ENCODE data around the genes GRIP1 and PTPRR.

GRCh38 chr12:66392303-66392874, 90.1 kb downstream of the HELB start:
- RRBS, result no CpG with 5 or more reads among the region's 6 CpGs

DNA sequence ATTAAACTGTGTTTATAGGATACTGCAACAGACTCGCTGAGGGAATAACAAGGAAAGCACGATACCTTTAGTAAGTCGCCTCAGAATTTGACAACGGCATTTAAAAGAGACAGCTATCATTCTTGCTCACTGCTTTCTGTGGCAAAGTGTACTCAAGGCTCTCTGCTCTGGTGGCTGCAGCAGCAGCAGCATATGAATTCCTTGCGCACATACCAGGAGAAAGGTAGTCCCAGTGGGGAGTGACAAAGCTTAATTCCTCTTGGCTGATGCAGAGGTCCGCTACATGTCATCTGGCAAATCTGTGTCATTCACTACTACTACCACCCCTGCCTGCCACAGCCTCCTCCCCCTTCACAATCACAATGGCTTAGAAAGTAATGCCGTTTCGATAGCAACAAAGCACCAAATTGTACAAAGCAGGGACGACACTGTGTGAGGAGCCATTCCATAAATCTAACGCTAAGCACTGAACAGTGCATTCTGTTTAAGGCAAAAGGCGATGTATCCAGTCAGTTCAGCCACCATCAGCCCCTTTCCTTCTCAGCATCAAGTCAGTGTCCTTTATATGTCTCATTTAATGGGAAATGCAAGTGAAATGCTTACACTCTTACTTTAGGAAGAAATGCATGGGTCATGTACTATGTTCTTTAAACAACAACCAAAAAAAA, at the start of gene GRIP1:
TSS of gene GRIP1 (minus strand) at position 292 of the 668 bp plus-strand sequence.
- RRBS, result no CpG with 5 or more reads among the region's 11 CpGs

DNA sequence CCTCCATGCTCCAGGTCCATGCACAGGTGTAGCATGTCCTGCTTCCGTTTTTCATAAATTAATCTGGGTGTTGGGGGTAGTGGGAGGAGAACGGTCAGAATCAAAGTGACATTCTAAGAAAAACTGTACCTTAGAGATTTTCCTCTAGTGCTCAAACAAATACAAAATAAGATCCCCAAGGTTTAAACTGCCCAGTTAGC, 10.5 kb downstream of the DYRK2 start:
- RRBS, result no CpG with 5 or more reads among the region's 2 CpGs

- RRBS, result no CpG with 5 or more reads among the region's 3 CpGs
Observed at GRCh38 chr12:68666425-68667266, 20.1 kb upstream of the NUP107 start.

GRCh38 chr12:68787133-68787849, 20.7 kb upstream of the MDM2 start:
- RRBS, result no CpG with 5 or more reads among the region's 7 CpGs

- RRBS, result no CpG with 5 or more reads among the region's 6 CpGs
Observed at GRCh38 chr12:68805616-68806093, 2.3 kb upstream of the MDM2 start.

GRCh38 chr12:68814259-68815436, 6.7 kb downstream of the MDM2 start:
- RRBS, result no CpG with 5 or more reads among the region's 4 CpGs

- RRBS, result no CpG with 5 or more reads among the region's 3 CpGs
Observed at GRCh38 chr12:68816723-68817203, 8.8 kb downstream of the MDM2 start.

DNA sequence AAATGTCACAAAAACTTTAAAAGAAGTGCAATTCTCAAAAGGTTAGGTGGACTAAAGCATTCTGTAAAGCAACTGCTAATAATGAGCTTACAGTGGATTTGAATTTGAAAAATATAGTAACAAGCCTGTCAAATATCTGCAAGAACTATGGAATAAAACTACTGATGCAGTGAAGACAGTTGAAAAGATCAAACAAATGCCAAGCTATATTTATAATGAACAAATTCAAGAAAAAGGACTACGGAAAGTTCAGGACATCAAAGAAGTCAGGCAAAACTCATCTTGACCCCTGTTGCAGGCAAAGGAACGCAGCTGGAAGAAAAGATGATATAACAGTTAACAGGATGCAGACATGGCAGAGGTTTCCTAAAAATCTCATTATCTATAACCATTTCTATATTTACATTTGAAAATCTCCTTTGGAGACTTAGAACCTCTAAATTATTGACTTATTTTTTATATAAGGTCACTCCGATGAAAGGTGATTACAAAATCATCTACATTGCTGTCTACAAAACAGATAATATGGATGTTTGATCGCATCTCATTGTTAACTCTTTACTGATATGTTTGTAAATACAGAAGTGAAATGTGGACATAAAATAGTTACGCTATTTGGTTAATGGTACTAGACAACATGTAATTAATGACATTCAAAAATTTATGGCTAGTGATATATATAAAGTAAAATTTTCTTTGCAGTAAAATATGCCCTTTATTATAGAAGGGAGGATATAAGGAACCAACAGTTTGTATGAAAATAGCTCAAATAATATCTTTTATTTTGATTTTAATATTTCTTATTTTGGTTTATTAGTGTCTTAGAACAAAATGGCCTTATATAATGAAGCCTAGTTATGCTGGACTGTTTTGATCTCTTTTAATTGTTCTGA, 34.3 kb downstream of the MDM2 start:
- RRBS, result no CpG with 5 or more reads among the region's 5 CpGs

- RRBS, result no CpG with 5 or more reads among the region's 12 CpGs
Observed at GRCh38 chr12:68845141-68845994, 37.4 kb downstream of the MDM2 start.

- RRBS, result no CpG with 5 or more reads among the region's 22 CpGs
Observed at GRCh38 chr12:69283674-69284556, 44.5 kb downstream of the CPSF6 start.

DNA sequence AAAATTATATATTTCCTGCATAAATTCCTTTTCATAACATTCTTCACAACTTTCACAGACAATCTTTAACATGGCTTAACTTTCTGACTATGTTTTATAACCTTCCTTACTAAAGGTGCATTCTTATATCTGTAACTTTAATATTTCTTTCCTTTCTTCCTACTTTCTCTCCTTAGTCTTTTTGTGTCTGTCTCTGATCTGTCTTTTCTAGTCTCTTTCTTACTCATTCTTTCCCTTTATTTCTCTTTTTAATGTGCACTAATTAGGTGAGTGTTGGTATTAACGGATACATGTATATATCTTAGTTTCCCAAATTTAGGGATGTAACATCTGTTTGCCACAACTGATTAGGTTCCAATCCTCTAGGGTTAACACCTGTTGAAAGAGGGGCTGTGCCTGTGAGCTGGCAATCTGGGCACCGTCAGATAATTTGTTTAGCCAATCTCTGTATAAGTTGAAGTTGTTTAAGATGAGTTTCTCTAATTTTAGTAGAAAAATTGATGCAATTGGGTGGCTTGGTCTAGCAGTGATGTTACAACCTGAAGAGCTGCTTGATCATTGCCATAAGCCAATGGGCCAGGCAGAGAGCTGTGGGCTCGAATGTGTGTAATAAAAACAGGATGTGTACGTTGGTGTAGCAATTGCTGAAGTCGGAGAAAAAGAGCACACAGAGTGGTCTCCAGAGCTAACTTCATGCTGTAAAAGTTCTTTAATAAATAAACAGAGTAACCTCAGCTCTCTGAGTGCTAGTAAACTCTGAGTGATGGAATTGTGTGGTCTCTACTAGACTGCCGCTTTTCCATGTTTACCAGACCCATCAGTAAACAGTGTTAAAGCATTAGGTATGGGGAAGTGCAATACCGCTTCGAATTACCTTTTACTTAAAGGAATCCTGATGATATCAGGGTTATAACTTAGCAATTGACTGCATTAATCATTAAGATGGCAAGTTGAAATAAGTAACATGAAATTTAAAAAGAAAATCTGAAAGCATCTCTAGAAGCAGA, 18.4 kb upstream of the LYZ start:
- RRBS, result no CpG with 5 or more reads among the region's 8 CpGs

GRCh38 chr12:69420622-69420999, 49.6 kb upstream of the FRS2 start:
- RRBS, result no CpG with 5 or more reads among the region's 2 CpGs

DNA sequence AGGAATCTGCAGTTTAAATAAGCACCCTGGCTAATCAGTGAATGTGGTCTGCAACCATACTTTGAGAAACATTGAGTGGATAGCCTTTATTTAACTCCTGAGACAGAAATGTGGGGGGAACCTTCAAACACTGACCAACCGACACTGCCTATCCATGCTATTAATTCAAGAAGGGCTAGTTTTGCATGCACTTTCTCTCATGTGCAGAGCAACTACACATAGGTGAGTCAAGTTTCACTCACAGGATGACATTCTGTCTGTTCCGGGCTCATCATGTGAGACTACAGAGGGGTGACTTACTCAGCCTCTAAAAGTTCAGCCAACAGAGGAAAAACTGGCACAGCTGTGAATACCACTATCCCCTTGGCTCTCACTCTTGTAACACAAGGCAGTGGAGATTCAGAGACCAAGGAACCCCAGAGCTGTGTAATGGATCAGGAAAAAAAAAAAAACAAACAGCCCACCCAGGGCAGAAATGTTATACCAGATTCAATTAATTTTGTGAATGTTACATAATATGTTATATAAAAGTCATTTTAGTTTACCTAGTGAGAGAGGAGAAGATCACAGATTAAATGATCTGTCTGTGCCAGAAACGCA, 13.3 kb downstream of the BEST3 start:
- RRBS, result no CpG with 5 or more reads among the region's 3 CpGs

- RRBS, result no CpG with 5 or more reads among the region's 2 CpGs
Observed at GRCh38 chr12:70357852-70358509, 8.1 kb upstream of the KCNMB4 start.

- RRBS, result no CpG with 5 or more reads among the region's 7 CpGs
Observed at GRCh38 chr12:70557385-70558506, 79.5 kb downstream of the PTPRB start.

DNA sequence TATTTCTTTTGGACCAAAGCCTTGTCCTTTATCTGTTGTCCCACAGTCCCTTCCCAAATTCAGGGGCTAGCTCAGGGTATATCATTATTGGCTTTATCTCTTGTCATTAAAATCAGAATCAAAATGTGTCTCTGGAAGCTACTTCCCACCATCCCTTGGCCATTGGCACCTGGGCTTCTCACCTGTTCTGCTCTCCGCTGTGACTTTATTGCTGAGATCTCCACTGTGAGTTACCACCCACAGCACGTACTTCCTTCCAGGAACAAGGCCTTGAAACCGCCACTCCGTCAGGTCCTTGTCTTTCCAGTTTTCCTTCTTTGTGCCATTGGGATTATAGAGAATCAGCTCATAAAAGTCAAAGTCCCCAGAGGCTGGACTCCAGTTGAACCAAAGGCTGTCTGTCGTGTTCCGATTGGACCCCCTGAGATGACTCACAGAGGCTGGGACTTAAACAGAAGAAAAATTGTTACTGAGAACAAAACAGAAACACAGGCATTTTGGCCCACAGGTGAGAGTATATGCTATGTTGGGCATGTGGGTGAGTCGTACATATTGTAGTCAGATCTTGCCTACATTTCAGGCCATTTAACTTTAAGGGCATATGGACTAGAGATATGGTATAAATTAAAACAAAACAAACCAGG, 76.6 kb downstream of the PTPRB start:
- RRBS, result no CpG with 5 or more reads among the region's 7 CpGs

- RRBS, result no CpG with 5 or more reads among the region's 8 CpGs
Observed at GRCh38 chr12:70635609-70636259, 1.5 kb downstream of the PTPRB start.

DNA sequence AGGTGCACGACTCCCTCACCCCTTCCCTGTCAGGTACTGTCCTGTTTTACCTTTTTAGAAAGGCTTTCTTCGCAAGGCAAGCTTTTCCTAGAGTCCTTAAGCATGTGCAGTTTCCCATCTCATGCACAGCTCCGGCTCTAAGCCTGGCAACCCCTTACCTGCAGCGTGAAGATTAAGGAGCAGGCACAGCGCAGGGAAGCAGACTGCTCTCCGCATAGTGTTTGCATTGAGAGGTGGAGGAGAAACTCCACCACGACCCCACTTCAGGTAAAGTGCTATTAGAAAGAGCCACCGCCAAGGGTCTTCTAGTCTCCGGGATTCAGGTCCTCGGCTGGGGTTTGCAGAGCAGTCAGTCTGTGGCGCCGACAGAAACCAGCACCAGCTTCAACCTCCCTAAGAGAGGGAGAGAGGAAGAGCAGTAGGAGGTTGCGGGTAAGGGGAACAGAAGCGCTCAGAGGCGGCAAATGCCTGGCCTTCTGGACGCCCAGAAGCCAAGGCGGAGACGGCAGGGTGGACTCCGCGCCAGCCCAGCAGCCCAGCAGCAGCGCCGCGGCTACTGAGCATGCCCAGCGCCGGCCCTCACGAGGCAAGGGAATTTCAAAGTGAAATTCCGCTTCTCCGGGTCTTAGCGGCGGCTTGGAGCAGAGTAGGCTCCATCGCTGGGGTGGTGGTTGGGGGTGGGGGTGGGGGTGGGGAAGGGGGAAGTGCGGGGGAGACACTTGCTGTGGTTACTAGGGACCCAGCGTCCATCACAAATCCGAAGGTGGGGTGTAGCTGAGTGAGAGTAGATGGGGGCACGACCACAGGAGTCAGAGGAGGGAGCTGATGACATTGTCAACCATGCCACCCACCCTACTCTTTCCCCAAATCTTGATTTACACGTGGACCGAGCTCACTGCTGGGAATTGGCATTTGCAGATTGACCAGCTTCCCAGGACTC, at the start of gene PTPRR:
TSS of gene PTPRR (minus strand) at position 564 of the 940 bp plus-strand sequence.
- RRBS, result 3% methylated on average over 4 of the region's 37 CpGs

Data from non-pigmented ciliary epithelial cell (primary cell).